Measurements from ENCODE around the genes SLC5A5, KCNN1, GDF15 and LRRC25.

- PRO-cap = no peak
Measured at GRCh38 chr19:17861872-17862494, 2.3 kb downstream of the RPL18A start.

DNA sequence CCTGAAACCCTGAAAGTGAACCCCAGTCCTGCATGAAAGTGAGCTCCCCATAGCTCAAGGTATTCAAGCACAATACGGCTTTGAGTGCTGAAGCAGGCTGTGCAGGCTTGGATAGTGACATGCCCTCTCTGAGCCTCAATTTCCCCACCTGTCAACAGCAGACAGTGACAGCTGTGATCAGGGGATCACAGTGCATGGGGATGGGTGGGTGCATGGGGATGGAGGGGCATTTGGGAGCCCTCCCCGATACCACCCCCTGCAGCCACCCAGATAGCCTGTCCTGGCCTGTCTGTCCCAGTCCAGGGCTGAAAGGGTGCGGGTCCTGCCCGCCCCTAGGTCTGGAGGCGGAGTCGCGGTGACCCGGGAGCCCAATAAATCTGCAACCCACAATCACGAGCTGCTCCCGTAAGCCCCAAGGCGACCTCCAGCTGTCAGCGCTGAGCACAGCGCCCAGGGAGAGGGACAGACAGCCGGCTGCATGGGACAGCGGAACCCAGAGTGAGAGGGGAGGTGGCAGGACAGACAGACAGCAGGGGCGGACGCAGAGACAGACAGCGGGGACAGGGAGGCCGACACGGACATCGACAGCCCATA is at the start of gene SLC5A5:
Gene SLC5A5, plus strand, starts transcription at position 400 of the 594 bp plus-strand sequence.
- PRO-cap = no peak

DNA sequence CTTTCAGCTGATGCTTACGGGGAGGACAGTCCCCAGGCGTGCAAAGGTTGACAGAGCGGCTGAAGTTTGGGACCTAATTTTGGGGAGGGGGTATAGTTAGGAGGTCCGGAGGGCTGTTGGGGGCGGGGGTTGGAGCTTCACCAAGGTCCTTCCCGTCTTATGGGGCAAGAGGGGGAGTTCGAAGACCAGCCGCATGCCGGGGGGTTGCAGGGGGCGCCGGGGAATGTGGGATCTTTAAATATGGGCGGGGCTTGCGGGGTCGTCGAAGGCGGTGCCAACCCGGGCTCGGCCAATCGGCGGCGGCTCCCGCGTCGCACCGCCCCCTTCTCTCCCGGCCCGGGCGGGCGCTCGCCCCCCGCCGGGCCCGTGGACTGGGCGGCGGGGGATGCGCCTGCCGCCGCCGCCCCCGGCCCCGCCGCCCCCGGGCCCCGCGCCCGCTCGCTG is at the start of gene KCNN1:
Gene KCNN1, plus strand, starts transcription at position 343 of the 444 bp plus-strand sequence.
- PRO-cap = no peak

DNA sequence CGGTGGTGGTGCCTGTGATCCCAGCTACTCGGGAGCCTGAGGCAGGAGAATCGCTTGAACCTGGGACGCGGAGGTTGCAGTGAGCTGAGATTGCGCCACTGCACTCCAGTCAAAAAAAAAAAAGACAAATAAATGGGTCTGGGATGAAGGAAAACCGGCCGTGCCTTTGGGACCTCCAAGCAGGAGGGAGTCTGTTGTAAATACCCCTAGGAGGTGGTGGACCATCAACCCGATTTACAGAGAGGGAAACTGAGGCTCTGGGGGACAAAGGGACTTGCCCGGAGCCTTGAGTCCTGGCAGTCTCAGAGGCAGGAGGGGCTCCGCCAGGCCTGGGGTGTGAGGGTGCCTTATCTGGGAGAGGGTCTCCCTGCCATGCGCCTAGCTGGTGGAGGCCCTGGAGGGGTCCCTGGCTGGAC is 16.0 kb downstream of the KCNN1 start:
- PRO-cap = no peak

- PRO-cap = bidirectional peak, plus-strand start at chr19:18024068, minus-strand start at chr19:18023955
Measured at GRCh38 chr19:18023406-18024266, 15.7 kb downstream of the ARRDC2 start.

- PRO-cap = unidirectional peak, minus-strand start at chr19:18027356
Measured at GRCh38 chr19:18027114-18027630, 19.2 kb downstream of the ARRDC2 start.

GRCh38 chr19:18058122-18058889 is 28.4 kb downstream of the IL12RB1 start:
- PRO-cap = unidirectional peak, minus-strand start at chr19:18058439; unidirectional peak, minus-strand start at chr19:18058480

GRCh38 chr19:18109332-18109624 is 11.7 kb downstream of the MAST3 start:
- PRO-cap = bidirectional peak, plus-strand start at chr19:18109504, minus-strand start at chr19:18109435

- PRO-cap = no peak
Measured at GRCh38 chr19:18196743-18197735, 4.0 kb downstream of the MPV17L2 start.

- PRO-cap = unidirectional peak, plus-strand start at chr19:18204713; unidirectional peak, plus-strand start at chr19:18204756
Measured at GRCh38 chr19:18204544-18204971, 716 bp upstream of the RAB3A start.

- PRO-cap = bidirectional peak, plus-strand start at chr19:18253982, minus-strand start at chr19:18253793
Measured at GRCh38 chr19:18253685-18254256, 20.5 kb downstream of the IQCN start.

GRCh38 chr19:18271173-18271795 is 3.0 kb downstream of the IQCN start:
- PRO-cap = no peak

GRCh38 chr19:18284628-18285414 is 3.4 kb upstream of the JUND start:
- PRO-cap = no peak

DNA sequence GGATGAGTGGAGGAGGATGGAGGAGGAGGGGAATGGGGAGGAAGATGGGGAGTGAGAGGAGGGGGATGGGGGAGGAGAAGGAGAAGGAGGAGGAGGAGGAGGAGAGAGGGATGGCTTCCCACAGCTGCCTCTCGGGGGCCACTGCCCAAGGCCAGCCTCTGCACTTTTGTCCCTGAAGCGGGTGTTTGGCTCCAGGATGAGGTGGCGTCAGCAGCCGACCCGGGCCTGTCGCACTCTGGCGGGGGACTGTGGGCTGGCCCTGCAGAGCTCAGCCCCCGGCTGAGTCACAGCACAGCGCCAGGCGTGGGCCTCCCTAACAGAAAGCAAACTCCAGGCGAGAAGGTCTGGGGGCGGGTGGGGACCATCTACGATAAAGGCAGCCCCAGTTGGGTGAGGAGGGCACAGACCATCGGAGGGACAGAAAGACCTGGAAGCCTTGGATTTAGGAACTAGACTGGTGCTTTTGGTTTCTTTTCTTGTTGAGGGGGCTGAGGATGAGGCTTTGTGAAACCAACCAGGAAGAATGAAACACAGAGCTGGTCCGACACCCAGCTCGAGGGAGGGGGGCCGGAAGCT is 18.4 kb downstream of the LSM4 start:
- PRO-cap = bidirectional peak, plus-strand start at position 326 of the sequence, minus-strand start at position 237 of the sequence

DNA sequence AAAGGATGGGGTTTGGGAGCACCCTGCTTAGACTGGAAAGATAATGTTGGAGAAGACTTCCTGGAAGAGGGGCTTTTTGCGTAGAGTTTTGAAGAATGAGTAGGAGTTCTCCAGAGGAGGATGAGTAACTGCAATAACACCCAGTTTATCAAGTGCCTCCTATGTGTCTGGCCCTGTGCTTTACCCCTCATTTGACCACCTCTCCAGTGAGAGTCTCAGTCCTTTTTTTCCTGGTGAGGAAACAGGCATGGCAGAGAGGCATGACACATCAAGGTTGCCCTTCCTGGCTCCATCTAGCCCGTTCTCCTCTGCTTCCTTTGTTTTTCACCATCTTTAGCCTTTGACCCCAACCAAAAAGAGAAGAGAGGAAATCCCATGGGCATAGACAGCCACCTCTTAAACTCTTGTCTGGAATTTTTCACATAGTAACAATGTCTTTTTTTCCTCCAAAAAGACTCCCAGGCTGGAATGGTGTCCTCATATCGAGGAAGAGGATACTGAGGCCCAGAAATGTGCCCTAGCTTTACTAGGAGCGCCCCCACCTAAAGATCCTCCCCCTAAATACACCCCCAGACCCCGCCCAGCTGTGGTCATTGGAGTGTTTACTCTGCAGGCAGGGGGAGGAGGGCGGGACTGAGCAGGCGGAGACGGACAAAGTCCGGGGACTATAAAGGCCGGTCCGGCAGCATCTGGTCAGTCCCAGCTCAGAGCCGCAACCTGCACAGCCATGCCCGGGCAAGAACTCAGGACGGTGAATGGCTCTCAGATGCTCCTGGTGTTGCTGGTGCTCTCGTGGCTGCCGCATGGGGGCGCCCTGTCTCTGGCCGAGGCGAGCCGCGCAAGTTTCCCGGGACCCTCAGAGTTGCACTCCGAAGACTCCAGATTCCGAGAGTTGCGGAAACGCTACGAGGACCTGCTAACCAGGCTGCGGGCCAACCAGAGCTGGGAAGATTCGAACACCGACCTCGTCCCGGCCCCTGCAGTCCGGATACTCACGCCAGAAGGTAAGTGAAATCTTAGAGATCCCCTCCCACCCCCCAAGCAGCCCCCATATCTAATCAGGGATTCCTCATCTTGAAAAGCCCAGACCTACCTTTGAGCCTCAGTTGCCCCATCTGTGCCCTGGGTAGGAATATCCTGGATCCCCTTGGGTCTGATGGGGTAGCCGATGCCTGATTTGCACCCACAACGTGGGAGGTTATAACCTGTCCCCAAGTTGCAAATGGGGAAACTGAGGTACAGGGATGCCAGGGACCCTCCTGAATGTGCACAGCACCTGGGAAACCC is at the start of gene GDF15:
Gene GDF15, plus strand, starts transcription at position 696 of the 1,287 bp plus-strand sequence.
- PRO-cap = unidirectional peak, minus-strand start at position 295 of the sequence; unidirectional peak, plus-strand start at position 696 of the sequence

DNA sequence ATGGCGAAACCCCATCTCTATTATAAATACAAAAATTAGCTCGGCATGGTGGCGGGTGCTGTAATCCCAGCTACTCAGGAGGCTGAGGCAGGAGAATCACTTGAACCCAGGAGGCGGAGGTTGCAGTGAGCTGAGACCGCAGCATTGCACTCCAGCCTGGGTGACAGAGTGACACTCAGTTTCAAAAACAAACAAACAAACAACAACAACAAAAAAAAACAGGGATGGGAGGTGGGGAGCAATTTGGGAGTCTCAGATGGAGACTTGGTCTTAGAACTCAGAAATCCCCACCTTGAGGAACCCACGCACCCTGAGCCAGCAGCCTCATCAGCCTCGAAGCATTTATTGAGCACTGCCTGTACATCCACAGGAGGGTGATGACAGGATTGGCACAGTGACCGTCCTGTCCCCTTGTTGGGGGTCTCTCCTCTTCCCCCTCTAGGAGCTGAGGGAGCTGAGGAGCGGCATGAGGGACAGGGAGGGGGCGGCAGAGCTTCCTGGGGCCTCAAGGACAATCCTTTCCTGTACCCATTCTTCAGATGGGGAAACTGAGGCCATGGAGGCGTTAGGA is 5.5 kb downstream of the GDF15 start:
- PRO-cap = no peak

DNA sequence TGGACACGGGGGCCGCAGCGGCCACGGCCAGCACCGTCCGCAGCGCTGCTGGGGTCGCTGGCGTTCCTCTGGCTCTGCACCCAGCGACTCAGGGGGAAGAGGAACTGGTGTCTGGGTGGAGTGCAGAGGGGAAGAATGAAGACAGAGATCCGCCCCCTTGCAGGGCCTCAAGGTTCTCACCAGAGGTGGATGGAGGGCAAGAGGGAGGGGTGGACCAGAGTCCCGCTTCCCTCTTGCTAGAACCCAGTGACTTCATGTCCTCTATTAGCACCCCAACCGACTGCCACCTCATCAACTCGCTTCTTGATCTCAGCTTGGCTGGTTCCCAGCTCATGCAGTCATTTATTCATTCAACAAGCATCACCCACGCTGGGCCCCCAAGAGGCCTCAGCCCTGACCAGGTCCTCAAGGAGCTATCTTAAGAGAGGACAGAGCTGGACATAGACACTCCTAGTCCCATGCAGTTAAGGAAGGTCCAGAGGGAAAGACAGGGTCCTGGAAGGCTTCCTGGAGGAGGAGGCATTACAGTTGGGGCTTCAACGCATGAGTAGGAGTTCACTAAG is at the start of gene LRRC25:
Gene LRRC25, minus strand, starts transcription at position 90 of the 563 bp plus-strand sequence.
- PRO-cap = bidirectional peak, plus-strand start at position 199 of the sequence, minus-strand start at position 90 of the sequence

DNA sequence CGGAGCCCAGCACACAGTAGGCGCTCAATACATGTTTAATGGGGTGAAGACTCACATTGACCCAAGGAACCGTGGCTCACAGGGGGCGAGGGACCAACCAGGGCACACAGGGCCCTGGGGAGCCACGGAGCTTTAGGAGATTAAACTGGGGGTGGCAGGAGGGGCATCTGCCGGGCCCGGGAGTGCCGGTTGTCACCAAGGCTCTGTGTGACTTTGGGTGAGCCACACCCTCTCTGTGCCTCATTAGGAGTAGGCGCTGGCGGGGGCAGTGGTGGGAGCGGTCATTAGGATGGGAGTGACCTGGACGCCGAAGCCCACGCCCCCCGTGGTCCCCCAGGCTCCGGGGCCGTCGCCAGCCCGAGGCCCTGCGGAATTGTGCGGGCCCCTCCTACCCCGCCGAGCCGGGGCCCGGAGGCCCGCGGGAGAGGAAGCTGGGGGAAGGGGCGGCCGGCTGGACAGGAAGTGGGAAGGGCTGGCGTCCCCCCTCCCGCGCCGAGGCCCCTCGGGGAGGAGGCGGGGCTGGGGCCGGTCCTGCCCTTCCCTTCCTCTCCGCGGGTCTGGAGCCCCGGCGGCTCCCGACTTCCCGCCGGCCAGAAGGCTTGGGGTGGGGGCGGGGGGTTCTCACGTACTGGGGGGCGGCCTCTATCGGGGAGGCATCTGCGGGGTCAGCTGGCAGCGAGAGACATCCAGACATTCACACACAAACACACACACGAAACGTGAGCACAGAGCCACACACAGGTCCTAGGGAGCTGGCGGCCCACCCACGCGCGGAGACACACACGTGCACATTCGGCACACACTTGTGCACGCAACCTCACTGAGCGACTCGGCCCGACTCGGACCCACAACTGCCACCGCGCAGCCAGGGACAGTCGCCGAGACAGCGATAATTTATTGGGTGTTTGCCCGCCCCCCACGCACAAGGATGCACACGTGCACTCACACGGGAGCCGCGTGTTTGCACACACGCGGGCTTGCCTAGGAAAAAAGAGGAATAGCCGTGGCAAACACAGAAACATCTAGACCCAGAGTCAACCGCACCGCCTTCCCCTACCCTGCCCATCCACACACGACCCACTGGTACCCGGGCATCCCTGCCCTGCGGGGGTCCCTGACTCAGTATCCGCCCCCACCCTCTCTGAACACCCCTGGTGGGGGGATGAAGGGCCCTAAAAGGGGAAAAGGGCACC is 1.5 kb upstream of the SSBP4 start:
- PRO-cap = bidirectional peak, plus-strand start at position 546 of the sequence, minus-strand start at position 375 of the sequence

DNA sequence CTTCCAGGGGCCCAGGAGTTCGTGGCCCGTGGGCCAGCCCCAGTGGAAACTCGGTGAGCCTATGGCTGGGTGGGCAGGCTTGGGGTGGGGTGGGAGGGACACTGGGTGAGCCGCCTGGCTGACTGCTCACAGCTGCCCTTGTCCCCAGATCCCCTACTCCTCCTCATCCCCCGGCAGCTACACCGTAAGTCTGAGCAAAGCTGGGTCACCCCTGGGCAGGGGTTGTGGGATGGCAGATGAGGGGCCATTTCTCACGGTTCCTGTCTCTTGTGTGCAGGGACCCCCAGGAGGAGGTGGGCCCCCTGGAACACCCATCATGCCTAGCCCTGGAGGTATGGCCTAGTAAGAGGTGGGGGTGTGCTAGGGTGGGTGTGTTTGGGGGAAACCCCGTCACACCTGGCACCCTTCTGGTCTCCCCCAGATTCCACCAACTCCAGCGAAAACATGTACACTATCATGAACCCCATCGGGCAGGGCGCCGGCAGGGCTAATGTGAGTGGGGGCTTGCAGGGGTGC is 5.3 kb downstream of the ISYNA1 start:
- PRO-cap = no peak

GRCh38 chr19:18455894-18456231 is 17.9 kb upstream of the ISYNA1 start:
- PRO-cap = no peak